ENCODE results near the gene WDR89.

DNA sequence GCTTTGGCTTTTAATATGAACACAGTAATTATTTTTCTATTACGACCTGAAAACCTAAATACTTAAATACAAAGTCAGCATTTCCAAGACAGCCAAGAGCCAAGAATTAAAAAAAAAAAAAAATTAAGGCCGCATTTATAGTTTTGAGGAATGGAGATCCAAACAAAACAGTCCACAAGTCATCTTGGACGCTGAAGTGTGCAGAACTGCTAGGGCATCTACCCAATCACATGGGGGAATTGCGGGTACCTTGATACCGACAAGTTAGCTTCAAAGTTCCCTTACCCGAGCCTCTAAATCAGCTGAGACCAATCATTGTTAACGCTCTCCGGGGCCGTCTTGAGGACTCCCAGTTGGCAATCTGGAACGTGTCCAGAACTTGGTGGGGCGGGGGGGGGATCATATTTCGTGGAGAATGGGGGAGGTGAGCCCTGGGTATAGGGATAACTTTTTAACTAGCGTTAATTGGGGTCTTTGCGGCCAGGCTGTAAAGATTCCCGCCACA lies 685 bp upstream of the PCNX4 start:
- PRO-cap = no peak

DNA sequence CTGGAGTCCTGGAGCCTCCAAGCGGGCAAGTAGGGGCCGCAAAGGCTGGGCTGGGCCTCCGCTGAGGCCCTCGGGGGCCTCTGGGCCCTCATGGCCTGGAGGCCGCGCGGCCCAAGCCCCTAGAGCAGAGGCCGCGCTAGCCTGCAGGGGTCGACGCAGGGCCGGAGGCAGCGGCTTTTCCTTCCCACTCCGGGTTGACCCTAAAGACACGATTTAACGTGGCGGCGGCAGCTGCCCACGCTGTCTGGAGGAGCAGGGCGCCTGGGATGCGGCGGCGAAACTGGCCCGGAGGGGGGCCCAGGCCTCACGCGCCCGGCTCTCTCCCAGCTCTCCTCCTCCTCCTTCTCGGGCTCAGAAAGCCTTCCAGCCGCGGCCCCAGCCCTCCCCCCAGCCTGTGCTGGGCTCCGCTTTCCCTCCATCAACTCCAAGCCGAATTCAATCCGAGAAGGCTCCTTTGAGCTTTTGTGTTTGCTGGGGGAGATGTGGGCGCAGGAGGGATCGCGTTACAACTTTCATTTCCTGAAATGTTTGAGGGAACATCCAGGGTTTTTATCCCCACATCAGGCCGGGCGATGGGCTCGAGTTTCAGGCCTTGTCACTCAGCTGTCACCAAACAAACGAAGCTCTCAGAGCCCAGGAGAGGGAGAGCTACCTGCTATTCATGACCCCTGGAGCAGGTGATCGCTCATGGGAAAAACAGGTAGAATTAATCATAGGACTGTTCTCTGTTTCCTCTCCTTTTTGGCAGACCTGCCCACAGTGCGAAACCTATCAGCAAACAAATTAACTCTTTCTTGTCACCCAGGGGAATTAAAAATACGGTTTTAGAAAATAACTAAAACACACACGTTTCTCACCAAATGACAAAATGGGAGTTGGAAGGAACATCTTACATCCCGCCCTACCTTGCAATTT lies 11.4 kb downstream of the SIX1 start:
- PRO-cap = no peak

- PRO-cap = no peak
Observed at GRCh38 chr14:60642069-60642879, 7.0 kb downstream of the SIX1 start.

- PRO-cap = no peak
Observed at GRCh38 chr14:60643841-60644136, 5.5 kb downstream of the SIX1 start.

DNA sequence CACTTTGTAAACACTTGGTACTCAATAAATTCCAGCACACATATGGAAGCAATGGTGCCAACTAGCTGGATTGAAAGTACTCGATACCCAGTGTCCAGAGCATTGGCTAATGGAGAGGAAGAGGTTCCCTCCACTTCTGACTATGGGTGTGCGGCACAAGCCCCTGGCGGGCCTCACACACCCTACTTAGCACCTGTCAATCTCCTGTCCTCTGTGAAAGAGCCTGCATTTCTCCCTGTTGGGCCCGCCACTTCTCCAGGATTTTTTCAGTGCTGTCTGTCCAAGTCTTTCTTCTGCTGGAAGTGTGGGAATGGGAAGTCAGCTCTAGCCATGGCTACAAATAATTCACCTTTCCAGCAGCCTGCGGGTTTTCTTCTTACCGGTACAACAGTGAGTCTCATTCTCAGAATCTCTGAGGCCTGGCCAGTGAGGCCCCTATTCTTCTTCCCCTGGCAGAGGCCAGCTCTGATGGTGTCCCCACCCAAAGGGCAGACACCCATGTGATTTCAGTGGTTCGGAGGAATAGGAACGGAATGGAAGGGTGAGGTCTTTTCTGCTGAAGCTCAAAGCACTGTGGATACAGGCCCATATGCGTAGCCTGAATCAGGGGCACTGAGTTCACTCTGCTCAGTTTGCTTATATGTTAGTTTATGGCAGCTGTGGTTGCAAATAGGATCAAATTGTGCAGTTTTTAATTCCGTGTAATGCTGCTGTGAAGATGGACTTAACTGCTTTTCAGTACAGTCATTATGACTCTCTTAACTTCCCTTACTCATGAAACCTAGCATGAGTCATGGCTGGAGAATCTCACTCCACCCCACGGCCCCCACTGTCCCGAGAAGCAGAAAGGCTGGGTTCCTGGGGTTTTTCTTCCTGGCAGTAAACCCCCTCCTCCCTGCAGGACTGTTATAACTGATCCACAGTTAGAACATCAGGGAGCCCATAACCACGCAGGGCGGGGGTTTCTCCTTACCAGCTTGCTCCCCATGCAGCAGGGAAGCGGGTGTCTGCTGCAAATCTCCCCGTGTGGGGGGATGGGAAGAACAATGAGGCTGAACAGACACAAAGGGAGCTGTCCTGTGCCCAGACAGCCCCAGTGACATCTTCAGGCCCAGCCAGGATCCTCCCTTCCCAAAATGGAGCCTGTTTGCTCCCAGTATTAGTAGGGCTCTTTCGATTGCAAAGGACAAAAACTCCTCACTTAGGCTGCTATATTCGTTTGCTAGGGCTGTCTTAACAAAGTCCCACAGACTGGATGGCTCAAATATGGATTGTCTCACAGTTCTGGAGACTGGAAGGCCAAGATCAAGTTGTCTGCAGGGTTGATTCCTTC lies 122.6 kb downstream of the SLC38A6 start:
- PRO-cap = no peak

- PRO-cap = no peak
Observed at GRCh38 chr14:61469326-61469729, 147.9 kb downstream of the PRKCH start.

- PRO-cap = no peak
Observed at GRCh38 chr14:61498841-61499173, 177.4 kb downstream of the PRKCH start.

GRCh38 chr14:61526899-61527640 lies 168.2 kb upstream of the HIF1A start:
- PRO-cap = no peak

- PRO-cap = unidirectional peak, minus-strand start at chr14:61527892
Observed at GRCh38 chr14:61527641-61528170, 167.6 kb upstream of the HIF1A start.

GRCh38 chr14:61653601-61654016 lies 41.7 kb upstream of the HIF1A start:
- PRO-cap = no peak

GRCh38 chr14:61696471-61696752 lies 1.1 kb downstream of the HIF1A start:
- PRO-cap = no peak

GRCh38 chr14:61696753-61697421 lies 1.6 kb downstream of the HIF1A start:
- PRO-cap = no peak

- PRO-cap = no peak
Observed at GRCh38 chr14:61738007-61738658, 24.1 kb upstream of the SNAPC1 start.

DNA sequence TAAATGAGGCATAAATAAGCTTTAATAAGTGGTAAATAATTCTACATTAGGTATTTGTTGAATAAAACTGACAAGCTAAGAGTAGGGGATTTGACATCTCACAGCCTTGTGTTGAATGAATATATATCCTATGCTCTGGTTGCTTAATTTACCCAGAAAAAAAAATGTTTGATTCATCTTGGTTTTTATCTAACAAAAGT lies 22.9 kb upstream of the SNAPC1 start:
- PRO-cap = no peak

GRCh38 chr14:61743768-61744707 lies 18.2 kb upstream of the SNAPC1 start:
- PRO-cap = no peak

GRCh38 chr14:63373743-63375024 lies 55.4 kb upstream of the GPHB5 start:
- PRO-cap = no peak

DNA sequence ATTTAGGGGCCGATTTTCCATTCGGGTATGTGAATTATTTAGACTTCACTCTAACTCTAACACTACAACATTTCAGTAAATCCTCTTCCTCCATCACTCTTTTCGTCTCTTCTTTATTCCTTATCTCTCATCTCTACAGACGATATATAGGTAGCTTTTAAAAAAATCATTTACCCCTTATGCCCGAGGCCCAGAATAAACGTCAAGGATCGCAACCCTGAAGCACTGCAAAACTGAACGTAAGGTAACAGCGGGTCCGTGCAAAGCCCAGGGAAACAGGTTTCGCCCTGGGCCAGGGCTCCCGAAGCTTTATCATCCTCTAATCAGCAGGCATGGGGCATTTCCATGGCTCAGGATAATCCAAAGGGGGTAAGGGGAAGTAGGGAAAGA lies 1.2 kb downstream of the PPP2R5E start:
- PRO-cap = no peak

- PRO-cap = bidirectional peak, plus-strand start at chr14:63641580, minus-strand start at chr14:63641591; bidirectional peak, plus-strand start at chr14:63642155, minus-strand start at chr14:63641819
Observed at GRCh38 chr14:63641388-63642479, at the start of gene WDR89. Gene WDR89, minus strand, starts transcription at chr14:63641871.

- PRO-cap = no peak
Observed at GRCh38 chr14:63650752-63651156, 9.1 kb upstream of the WDR89 start.

GRCh38 chr14:63893505-63894057 lies 40.8 kb downstream of the SYNE2 start:
- PRO-cap = no peak

All from sciatic nerve (tissue), 1 donor.